Melanocyte of skin (primary cell): ENCODE measurements around a stretch of chr7.

- CAGE, long polyA plus RNA, 2 experiments: no peak in any of the 2 experiments
Observed at GRCh38 chr7:100366778-100367004, 6.6 kb upstream of the PILRA start.

- CAGE, long polyA plus RNA, 2 experiments: no peak in any of the 2 experiments
Observed at GRCh38 chr7:100371562-100372254, 1.6 kb upstream of the PILRA start.

GRCh38 chr7:100381536-100381953 is 8.3 kb downstream of the PILRA start:
- CAGE, long polyA plus RNA, 2 experiments: no peak in any of the 2 experiments

DNA sequence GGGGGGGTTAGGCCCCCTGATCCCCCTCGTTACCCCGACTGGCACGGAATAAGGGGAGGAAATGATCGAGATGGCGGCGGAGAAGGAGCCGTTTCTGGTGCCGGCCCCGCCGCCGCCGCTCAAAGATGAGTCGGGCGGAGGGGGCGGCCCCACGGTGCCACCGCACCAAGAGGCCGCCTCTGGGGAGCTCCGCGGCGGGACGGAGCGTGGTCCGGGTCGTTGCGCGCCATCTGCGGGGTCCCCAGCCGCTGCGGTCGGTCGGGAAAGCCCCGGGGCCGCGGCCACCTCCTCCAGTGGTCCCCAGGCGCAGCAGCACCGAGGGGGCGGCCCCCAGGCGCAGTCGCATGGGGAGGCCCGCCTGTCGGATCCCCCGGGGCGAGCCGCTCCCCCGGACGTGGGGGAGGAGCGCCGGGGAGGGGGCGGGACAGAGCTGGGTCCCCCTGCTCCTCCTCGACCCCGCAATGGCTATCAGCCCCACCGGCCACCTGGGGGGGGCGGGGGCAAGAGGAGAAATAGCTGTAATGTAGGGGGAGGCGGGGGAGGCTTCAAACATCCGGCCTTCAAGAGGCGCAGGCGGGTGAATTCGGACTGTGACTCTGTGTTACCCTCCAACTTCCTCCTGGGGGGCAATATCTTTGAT is 447 bp downstream of the MEPCE start:
- CAGE, long polyA plus RNA, 2 experiments: no peak in any of the 2 experiments

GRCh38 chr7:100433230-100433883 is 2.9 kb downstream of the PPP1R35 start:
- CAGE, long polyA plus RNA, 2 experiments: no peak in any of the 2 experiments

GRCh38 chr7:100493503-100493860 is 9.8 kb downstream of the NYAP1 start:
- CAGE, long polyA plus RNA, 2 experiments: no peak in any of the 2 experiments

GRCh38 chr7:100538263-100538716 is 713 bp upstream of the AGFG2 start:
- CAGE, long polyA plus RNA, 2 experiments: no peak in any of the 2 experiments

GRCh38 chr7:100539659-100539949 is 601 bp downstream of the AGFG2 start:
- CAGE, long polyA plus RNA, 2 experiments: no peak in any of the 2 experiments

- CAGE, long polyA plus RNA, 2 experiments: no peak in any of the 2 experiments
Observed at GRCh38 chr7:100563304-100563832, 10.3 kb downstream of the SAP25 start.

DNA sequence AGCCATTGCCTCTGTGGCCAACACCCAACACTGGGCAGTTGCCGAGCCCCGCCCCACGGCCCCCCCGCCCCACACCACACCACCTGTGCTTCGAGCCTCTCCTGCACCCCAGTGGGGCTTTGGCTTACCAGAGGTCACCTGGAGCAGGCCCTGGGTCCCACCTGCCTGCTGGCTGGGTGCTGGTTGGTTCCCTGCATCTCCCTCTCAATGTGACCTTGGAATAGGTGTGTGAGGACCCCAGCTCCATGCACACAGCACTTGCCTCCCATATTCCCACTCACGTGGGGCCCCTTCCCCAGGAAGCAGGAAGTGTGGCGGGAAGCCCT is 5.3 kb downstream of the SAP25 start:
- CAGE, long polyA plus RNA, 2 experiments: no peak in any of the 2 experiments

DNA sequence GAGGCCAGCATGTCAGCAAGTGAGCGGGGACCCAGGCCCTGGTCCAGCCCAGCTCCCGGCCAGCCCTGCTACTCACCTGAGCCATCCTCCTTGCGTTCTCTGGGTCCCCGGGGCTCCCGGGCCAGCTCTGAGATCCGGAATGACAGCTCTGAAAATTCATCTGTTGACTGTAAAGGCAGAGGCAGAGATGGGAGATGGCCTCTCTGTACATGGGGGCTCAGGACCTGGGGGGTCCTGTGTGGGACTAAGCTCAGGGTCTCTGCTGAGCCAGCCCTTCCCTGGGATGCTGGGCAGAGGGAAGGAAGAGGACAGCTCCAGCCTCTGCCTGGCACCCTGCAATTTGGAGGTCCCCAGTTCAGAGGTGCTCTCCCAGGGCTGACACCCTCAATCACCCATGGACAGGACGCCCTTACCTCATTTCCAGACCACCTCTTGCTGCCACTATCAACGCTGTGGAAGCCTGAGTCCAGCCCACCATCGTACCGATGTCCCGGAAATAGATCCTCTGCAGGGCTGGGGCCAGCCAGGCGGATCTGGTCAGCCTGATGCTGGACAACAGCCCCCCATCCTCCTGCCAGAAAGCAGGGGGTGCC is 4.1 kb upstream of the SAP25 start:
- CAGE, long polyA plus RNA, 2 experiments: no peak in any of the 2 experiments

GRCh38 chr7:100589148-100590137 is 3.3 kb downstream of the FBXO24 start:
- CAGE, long polyA plus RNA, 2 experiments: no peak in any of the 2 experiments

- CAGE, long polyA plus RNA, 2 experiments: no peak in any of the 2 experiments
Observed at GRCh38 chr7:100613820-100614047, 1.4 kb downstream of the MOSPD3 start.

- CAGE, long polyA plus RNA, 2 experiments: no peak in any of the 2 experiments
Observed at GRCh38 chr7:100640318-100640916, 935 bp downstream of the TFR2 start.

DNA sequence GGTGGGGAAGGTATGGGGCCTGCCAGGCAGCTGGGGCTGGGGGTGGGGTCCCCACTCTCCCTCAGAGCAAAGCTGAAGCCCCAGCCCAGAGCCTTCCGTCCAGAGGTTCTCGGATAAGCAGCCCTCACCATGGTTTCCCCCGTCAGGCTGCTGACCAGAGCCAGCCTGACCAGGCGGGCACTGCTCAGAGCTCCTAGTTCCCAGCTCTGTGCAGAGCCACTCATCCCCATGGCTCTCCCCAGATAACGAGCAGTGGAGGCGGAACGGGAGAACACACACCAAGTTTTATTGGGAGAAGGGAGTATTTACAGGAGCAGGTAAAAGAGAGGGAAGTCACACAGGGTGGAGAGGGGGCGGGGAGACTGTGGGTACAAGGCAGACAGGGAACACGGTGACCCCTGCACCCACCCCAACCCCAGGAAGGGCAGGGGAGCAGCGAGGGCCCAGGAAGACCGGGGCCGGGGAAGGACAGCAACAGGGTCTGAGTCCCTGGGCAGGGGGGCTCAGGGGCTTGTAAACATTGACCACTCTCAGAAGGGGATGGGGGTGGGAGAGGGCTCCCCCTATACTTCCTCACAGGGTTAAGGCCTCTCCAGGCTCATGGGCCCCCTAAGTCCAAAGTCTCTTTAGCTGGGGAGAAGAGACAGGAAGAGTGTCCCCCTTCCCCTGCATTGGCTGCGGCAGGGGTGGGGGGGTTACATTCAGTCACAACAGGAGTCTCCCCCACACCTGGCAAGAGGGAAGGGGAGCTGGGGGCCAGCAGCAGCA is 5.9 kb downstream of the GNB2 start:
- CAGE, long polyA plus RNA, 2 experiments: no peak in any of the 2 experiments

GRCh38 chr7:100683297-100683858 is 9.8 kb downstream of the GNB2 start:
- CAGE, long polyA plus RNA, 2 experiments: no peak in any of the 2 experiments

- CAGE, long polyA plus RNA, 2 experiments: no peak in any of the 2 experiments
Observed at GRCh38 chr7:100722461-100722958, 2.2 kb downstream of the EPO start.

- CAGE, long polyA plus RNA, 2 experiments: no peak in any of the 2 experiments
Observed at GRCh38 chr7:100807171-100807990, 19.9 kb downstream of the EPHB4 start.

DNA sequence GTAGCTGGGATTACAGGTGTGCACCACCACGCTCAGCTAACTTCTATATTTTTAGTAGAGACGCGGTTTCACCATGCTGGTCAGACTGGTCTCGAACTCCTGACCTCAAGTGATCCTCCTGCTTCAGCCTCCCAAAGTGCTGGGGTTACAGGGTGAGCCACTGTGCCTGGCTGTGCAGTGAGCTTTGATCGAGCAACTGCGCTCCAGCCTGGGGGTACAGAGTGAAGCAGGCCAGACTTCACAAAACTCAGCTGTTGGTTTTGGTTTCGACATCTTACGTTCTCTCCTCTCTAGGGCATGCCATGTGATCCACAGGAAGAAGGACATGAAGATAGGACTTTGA is 10.9 kb downstream of the EPHB4 start:
- CAGE, long polyA plus RNA, 2 experiments: no peak in any of the 2 experiments

- CAGE, long polyA plus RNA, 2 experiments: no peak in any of the 2 experiments
Observed at GRCh38 chr7:100817085-100817553, 10.2 kb downstream of the EPHB4 start.